ENCODE measurements around a stretch of chr1.

- RRBS, 2 experiments: no CpG with 5 or more reads among the region's 6 CpGs
CAGE:
- cytosol, long polyA minus RNA: no peak
- cytosol, long polyA plus RNA: no peak
- long polyA plus RNA: no peak
- nucleus, long polyA minus RNA: no peak
- nucleus, long polyA plus RNA: no peak
These were observed 25.2 kb upstream of the IKBKE start for GRCh38 chr1:206444967-206445605.

DNA sequence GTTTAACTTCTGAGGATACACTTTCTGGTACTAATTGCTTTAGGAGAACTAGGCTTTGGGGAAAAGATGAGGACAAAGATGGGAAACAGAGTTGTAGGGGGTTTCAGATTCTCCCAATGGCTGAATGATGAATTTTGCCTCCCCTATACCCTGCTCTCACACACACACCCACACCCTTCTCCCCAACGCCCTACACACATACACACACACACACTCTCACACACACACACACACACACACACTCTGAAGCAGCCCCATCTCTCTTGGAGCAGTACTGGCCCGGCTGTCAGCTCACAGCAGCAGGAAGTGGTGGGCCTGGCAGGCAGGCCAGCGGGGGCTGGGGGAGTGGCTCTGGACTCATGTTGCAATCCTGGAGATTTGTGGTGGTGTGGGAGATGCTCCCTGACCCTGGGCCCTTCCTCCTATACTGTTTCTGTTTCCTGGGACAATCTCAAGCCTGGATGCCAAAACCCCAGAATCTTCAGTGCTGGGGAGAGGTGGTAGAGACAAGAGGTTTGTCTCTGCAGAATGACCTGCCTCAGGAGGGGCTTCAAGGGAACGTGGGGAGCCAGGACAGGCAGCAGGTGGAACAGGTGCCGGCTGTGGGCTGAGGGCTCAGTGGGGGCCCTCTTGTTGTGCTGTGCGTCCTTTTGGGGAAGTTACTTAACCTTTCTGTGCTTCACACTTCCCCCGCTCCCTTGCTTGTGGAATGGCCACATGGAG, 2.3 kb downstream of the IKBKE start:
- RRBS, 2 experiments: no CpG with 5 or more reads among the region's 7 CpGs
CAGE:
- cytosol, long polyA minus RNA: no peak
- cytosol, long polyA plus RNA: no peak
- long polyA plus RNA: no peak
- nucleus, long polyA minus RNA: no peak
- nucleus, long polyA plus RNA: no peak

DNA sequence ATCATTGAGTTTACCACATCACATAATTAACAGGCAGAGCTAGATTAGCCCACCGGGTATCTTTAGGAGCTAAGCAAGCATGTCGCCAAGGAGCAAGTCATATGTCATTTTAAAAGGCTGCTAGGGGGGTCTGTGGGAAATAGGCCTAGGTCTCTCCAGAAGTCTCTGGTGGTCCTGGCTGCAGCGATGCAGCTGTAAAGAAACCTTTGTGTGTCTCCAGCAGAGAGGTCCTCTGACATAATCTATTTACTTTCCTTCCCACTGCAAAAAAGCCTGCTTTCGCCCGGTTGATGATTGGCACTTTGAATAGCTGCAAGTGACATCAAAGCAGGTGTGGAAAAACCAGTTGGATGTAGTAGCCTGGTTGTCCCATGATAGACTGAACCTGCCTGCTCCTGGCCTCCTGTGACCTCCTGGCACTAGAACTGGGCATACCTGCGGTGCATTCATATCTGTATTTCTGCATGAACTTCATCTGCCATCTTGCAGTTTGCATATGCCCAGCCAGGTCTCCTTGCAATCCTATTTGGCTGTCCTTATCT, 13.8 kb downstream of the RASSF5 start:
- RRBS, 2 experiments: no CpG with 5 or more reads among the region's 6 CpGs
CAGE:
- cytosol, long polyA minus RNA: no peak
- cytosol, long polyA plus RNA: no peak
- long polyA plus RNA: no peak
- nucleus, long polyA minus RNA: no peak
- nucleus, long polyA plus RNA: no peak

DNA sequence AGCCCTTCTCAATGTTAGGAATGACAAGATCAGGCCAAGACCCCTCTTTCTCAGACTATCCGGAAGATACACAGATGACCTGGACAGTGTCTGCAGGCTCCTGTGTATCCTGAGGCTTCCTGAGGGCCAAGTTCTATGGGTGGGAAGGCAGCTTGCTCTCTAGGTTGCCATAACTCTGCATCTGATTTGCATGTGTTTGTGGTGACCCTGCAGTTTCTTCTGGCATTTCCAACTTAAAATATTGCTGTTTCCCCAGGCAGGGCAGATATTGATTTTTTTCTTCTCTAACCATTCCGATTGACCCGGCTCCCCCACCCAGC, 49.1 kb downstream of the RASSF5 start:
- RRBS, 2 experiments: no CpG with 5 or more reads among the region's 3 CpGs
CAGE:
- cytosol, long polyA minus RNA: no peak
- cytosol, long polyA plus RNA: no peak
- long polyA plus RNA: no peak
- nucleus, long polyA minus RNA: no peak
- nucleus, long polyA plus RNA: no peak

DNA sequence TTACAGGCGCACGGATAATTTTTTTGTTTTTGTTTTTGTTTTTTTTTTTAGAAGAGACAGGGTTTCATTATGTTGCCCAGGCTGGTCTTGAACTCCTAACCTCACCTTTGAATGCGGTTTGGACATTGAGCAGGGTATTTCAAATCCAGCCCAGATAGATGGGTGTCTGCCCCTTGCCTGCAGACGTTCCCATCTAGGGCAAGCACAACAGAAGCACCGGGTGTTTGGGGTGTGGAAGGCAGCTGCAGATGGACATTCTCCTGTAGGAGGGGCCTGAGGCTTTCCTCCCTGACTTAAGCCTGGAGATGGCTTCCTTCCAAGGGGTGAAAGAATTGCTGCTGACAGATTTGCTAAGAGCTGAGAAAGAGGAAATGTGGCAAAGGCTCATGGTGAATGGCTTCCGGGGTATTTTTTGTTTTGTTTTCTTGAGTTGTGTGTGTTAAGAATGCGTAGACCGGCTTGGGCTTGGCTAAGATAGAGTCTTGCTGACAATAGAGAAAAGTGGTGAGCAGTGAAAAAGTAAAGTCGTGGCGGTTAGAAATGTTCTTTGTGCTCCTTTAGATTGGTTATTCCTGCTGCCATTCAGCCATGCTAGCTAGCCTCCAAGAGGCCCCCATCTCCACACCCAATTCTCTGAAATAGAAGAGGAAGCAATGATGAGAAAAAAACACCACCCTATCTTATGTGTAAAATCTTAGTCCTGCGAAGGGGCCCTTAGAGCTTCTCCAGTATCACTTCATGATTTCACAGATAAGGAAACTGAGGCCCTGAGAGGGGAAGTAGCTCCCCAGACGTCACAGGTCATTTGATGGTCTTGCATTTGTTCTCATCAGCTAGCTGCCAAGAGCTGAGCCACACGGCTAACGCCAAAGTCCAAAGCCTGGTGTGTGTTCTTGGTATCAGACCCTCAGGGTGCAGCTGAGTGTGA, 37.0 kb downstream of the EIF2D start:
- RRBS, 2 experiments: no CpG with 5 or more reads among the region's 14 CpGs
CAGE:
- cytosol, long polyA minus RNA: no peak
- cytosol, long polyA plus RNA: no peak
- long polyA plus RNA: no peak
- nucleus, long polyA minus RNA: no peak
- nucleus, long polyA plus RNA: no peak

DNA sequence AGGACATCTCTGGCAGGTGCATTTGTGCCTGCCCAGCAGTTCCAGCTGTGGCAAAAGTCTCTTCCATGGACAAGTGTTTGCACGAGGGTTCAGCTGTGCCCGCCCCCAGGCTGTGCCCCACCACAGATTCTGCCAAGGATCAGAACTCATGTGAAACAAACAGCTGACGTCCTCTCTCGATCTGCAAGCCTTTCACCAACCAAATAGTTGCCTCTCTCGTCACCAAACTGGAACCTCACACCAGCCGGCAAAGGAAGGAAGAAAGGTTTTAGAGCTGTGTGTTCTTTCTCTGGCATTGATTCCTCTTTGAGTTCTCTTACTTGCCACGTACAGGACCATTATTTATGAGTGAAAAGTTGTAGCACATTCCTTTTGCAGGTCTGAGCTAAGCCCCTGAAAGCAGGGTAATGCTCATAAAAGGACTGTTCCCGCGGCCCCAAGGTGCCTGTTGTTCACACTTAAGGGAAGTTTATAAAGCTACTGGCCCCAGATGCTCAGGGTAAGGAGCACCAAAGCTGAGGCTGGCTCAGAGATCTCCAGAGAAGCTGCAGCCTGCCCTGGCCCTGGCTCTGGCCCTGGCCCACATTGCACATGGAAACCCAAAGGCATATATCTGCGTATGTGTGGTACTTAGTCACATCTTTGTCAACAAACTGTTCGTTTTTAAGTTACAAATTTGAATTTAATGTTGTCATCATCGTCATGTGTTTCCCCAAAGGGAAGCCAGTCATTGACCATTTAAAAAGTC, 25.0 kb downstream of the EIF2D start:
- RRBS, 2 experiments: no CpG with 5 or more reads among the region's 12 CpGs
CAGE:
- cytosol, long polyA minus RNA: no peak
- cytosol, long polyA plus RNA: no peak
- long polyA plus RNA: no peak
- nucleus, long polyA minus RNA: no peak
- nucleus, long polyA plus RNA: no peak

DNA sequence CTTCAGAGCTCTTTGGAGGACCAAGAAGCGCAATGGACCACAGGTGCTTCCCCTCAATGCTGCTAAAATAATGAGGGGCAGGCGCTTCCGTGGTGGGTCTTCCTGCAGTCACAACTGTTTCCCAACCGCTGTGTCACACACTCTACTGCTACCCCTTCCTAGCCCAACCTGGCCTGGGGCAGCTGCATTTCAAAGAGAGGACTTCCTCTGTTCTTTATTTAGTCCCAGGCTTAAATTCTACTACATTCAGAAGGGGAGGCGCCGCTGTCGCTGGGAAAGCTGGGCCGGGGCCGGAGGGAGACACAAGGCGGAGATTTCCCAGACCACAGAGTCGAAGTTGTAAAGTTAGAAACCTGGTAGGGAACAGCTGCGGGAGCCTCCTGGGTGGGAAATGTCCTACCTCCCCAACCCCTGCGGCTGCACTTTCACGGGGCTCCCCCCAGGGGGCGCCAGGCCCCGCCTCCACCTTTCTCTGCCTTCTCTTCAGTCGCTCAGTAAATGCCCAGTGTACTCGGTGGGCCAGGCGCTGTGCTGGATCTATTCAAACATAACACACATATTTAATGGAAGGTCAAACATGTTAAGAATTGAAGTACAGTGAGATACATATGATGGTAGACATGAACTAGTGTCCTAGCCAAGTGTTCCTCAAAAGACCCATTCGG, 23.0 kb downstream of the DYRK3 start:
- RRBS, 2 experiments: no CpG with 5 or more reads among the region's 20 CpGs
CAGE:
- cytosol, long polyA minus RNA: no peak
- cytosol, long polyA plus RNA: no peak
- long polyA plus RNA: no peak
- nucleus, long polyA minus RNA: no peak
- nucleus, long polyA plus RNA: no peak

GRCh38 chr1:206682128-206682471, 2.6 kb upstream of the MAPKAPK2 start:
- RRBS, 2 experiments: no CpG with 5 or more reads among the region's 3 CpGs
CAGE:
- cytosol, long polyA minus RNA: no peak
- cytosol, long polyA plus RNA: no peak
- long polyA plus RNA: no peak
- nucleus, long polyA minus RNA: no peak
- nucleus, long polyA plus RNA: no peak

- RRBS, 2 experiments: no CpG with 5 or more reads among the region's 6 CpGs
CAGE:
- cytosol, long polyA minus RNA: no peak
- cytosol, long polyA plus RNA: no peak
- long polyA plus RNA: no peak
- nucleus, long polyA minus RNA: no peak
- nucleus, long polyA plus RNA: no peak
These were observed 3.1 kb downstream of the MAPKAPK2 start for GRCh38 chr1:206687471-206688576.

GRCh38 chr1:206689788-206690393, 5.2 kb downstream of the MAPKAPK2 start:
- RRBS, 2 experiments: no CpG with 5 or more reads among the region's 4 CpGs
CAGE:
- cytosol, long polyA minus RNA: no peak
- cytosol, long polyA plus RNA: no peak
- long polyA plus RNA: no peak
- nucleus, long polyA minus RNA: no peak
- nucleus, long polyA plus RNA: no peak

DNA sequence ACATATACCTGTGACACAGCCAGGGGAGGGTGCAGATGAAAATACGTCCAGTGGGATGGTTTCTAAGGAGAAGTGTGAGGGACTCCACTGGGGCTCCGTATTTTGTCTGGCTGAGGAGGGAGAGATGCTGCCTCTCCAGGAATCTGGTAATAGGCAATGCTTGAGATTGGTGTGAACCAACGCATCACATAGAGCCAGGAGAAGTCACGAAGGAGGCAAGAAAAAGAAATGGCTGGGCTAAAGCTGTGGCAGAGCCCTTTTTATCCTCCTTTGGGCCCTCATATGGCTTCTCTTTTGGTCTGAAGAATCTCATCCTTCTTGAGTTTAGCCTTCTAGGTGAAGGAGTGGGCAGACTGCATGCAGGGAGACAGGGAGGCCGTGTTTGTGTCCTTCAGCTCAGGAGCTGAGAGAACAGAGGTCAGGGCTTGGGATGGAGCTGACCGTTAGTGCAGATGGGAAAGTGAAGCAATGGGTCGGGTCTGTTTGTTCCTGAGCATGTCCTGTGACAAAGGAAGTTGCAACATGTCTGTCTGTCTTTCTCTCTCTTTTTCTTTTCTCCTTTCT, 14.8 kb downstream of the MAPKAPK2 start:
- RRBS, 2 experiments: no CpG with 5 or more reads among the region's 7 CpGs
CAGE:
- cytosol, long polyA minus RNA: no peak
- cytosol, long polyA plus RNA: no peak
- long polyA plus RNA: no peak
- nucleus, long polyA minus RNA: no peak
- nucleus, long polyA plus RNA: no peak

- RRBS, 2 experiments: no CpG with 5 or more reads among the region's 5 CpGs
CAGE:
- cytosol, long polyA minus RNA: no peak
- cytosol, long polyA plus RNA: no peak
- long polyA plus RNA: no peak
- nucleus, long polyA minus RNA: no peak
- nucleus, long polyA plus RNA: no peak
These were observed 15.9 kb downstream of the MAPKAPK2 start for GRCh38 chr1:206700229-206701452.

DNA sequence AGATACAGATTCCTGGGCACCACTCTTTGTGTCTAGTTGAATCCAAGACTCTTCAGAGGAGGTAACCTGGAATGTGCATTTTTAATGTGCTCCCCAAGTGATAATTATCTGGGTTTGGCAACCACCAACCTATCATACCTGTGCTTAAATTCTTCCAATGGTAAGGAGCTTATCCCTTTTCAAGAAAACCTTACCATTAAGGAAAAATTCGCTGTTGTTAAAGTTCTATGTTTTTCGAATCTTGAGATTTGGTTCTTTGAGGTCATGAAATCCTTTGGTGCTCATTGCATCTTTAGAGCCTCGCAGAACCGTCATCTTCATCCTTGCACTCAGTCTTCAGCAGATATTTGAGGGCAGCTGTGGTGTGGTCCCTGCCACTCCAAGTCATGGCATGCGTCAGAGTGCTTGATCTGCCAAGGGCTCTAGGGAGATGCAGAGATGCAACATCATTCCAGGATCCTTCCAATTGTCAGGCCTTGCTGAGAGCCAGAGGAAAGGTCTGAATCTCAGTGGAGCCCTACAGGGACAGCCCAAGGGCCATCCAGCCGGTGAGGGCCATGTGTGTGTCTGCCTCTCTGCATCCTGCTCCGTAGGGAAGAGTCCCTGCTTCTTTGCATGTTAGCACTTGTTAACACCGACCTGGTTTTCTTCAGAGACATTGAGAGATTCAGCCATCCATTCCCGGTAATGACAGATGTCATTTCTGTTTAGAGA, 17.4 kb downstream of the MAPKAPK2 start:
- RRBS, 2 experiments: no CpG with 5 or more reads among the region's 9 CpGs
CAGE:
- cytosol, long polyA minus RNA: no peak
- cytosol, long polyA plus RNA: no peak
- long polyA plus RNA: no peak
- nucleus, long polyA minus RNA: no peak
- nucleus, long polyA plus RNA: no peak

DNA sequence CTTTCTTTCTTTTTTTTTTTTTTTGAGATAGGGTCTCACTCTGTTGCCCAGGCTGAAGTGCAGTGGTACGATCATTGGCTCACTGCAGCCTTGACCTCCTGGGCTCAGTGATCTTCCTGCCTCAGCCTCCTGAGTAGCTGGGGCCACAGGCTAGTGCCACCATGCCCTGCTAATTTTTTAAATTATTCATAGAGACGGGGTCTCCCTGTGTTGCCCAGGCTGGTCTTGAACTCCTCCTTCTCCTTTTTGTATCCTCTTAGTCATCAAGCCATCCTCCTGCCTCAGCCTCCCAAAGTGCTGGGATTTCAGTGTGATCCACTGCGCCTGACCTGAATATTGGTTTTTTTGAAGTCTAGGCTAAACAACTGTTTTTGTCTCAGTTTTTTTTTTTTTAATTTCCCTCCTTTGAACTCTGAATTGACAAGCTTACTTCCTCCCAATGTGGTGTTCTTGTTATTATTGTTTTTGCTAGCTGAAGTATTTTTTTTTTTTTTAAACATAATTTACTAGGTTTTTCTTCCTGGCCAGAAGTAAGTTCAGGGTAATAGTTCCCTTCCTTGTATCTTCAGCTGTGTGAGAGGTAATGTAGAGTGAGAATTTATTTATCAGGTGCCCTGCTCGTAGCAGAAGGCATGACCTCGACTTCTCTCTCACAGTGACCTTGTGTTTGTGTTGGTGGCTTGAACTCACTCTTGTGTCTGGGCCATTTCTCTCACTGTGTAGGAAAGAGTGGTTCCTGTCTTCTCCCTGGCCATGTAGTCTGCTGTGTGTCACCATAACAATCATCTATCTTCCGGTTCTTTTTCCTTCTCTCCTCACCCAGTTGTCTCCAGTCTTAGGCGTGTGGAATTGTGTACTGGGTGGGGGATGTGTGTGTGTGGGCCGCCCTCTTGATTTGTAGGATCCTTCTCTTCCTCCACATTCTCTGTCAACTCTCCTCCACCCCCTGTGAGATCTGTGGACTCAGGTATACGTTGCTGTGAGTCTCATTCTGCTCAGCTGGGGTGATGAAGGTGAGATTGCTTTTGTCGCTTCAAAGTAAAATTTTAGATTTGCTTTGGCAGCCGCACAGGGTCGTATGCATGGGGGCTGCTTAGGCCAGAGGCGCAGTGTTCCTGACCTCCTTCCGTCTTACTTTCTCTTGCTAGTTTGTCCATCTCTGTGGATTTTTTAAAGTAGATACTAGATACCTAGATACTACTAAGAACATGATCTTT, 31.3 kb downstream of the MAPKAPK2 start:
- RRBS, 2 experiments: no CpG with 5 or more reads among the region's 14 CpGs
CAGE:
- cytosol, long polyA minus RNA: no peak
- cytosol, long polyA plus RNA: no peak
- long polyA plus RNA: no peak
- nucleus, long polyA minus RNA: no peak
- nucleus, long polyA plus RNA: no peak

DNA sequence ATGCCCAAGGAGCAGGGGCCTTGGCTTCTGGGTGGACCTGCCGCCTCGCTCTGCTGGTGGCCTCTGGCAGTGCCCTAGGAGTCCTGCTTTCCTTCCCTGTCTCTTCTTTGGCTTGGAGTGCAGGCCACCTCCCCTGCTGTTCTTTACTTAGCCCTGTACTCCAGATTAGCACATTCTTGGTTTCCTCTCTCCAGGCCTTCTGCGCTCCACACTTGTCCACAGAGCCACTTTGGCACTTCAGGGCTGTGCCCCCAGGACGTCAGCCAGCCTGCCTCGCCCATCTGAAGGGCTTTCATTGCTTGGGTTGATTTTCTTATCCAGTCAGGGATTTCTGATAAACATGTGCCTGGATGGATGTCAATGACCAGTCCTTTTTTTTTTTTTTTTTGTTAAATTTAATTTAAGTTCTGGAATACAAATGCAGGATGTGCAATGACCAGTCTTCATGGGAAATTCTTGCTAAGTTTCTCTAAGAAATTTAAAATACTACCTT, 39.5 kb downstream of the MAPKAPK2 start:
- RRBS, 2 experiments: no CpG with 5 or more reads among the region's 5 CpGs
CAGE:
- cytosol, long polyA minus RNA: no peak
- cytosol, long polyA plus RNA: no peak
- long polyA plus RNA: no peak
- nucleus, long polyA minus RNA: no peak
- nucleus, long polyA plus RNA: no peak

DNA sequence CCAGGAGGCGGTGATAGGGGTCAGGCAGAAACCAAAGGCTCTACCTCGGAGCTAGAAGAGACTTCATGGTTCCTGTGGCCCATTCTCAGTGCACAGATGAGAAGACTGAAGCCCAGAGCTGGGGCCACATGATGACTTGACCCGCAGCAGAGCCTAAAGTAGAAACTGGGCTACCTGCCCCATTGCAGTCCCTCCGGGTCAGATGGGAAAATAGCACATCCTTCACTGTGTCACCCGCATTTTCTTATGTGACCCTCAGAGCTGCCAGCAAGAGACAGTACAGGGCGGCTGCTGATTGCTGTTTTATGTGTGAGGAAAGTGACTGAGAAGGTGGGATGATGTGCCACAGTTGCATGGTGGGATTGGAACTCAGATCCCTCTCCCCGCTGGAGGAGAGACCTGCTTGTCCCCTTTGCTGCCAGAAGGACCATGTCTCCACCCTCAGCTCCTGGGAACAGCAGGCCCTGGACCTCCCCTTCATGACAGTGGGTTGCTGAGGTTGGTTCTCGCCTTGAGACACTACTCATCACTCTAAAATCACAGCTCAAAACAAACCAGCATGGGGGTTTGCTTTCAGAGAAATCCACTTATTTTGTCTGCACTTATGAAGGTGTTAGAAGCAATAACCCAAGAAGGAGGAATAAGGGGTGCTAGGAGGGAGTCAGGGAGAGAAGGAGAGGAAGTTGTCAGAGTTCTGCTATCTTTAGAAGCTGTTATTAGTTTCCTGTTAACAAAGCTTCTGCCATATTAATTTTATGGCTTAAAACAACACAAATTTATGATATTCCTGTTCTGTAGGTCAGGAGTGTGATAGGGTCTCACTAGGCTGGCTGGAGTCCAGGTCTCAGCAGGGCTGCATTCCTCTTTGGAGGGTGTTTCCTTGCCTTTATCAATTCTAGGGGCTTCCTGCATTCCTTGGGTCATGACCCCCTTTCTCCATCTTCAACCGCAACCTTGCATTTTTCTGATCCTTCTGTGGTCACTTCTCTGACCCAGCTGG, 35.6 kb upstream of the IL19 start:
- RRBS, 2 experiments: no CpG with 5 or more reads among the region's 9 CpGs
CAGE:
- cytosol, long polyA minus RNA: no peak
- cytosol, long polyA plus RNA: no peak
- long polyA plus RNA: no peak
- nucleus, long polyA minus RNA: no peak
- nucleus, long polyA plus RNA: no peak

DNA sequence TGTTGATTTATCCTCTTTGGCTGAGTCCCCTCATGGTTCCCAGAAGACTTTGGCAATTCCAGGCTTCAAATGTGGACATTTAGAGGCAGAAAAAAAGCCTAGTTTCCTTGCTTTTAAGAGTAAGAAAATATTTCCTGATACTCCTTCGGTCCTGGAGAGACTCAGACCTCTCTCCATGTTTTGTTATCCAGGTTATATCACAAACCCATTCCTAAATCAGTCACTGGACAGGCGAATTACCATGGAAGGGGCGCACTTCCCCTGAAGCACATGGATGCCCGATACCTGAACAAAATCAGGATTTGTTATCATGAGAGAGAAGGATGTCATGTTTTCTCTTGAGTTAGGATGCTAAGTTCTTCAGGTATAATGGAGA, 20.3 kb upstream of the IL19 start:
- RRBS, 2 experiments: no CpG with 5 or more reads among the region's 4 CpGs
CAGE:
- cytosol, long polyA minus RNA: no peak
- cytosol, long polyA plus RNA: no peak
- long polyA plus RNA: no peak
- nucleus, long polyA minus RNA: no peak
- nucleus, long polyA plus RNA: no peak

GRCh38 chr1:206803098-206803642, 30.9 kb upstream of the IL10 start:
- RRBS, 2 experiments: no CpG with 5 or more reads among the region's 8 CpGs
CAGE:
- cytosol, long polyA minus RNA: no peak
- cytosol, long polyA plus RNA: no peak
- long polyA plus RNA: no peak
- nucleus, long polyA minus RNA: no peak
- nucleus, long polyA plus RNA: no peak

DNA sequence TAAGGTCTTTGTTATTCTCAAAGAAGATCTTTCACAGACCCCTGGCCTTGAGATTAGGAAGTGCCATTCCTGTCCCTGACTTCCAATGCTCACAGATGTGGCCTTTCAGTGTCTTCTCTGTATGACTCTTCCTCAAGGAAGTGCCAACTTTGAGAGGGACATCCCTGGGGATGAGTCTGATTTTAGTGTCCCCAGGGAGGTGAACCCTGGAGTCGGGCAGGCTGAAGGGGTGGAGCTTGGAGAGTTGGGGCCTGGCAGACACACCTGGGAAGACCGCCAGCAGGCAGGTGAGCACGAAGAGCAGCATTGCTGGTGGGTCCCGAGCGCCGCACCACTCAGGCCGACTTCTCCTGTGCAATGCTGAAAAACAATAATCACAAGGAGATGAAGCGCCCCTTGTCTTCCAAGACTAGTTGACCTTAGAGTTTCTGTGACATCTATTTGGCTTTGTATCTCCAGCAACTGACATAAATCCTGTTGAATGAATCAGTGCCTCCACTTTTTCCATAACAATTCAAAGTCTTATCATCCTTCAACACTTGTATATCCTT, 6.0 kb downstream of the PIGR start:
- RRBS, 2 experiments: no CpG with 5 or more reads among the region's 8 CpGs
CAGE:
- cytosol, long polyA minus RNA: no peak
- cytosol, long polyA plus RNA: no peak
- long polyA plus RNA: no peak
- nucleus, long polyA minus RNA: no peak
- nucleus, long polyA plus RNA: no peak

- RRBS, 2 experiments: no CpG with 5 or more reads among the region's 9 CpGs
CAGE:
- cytosol, long polyA minus RNA: no peak
- cytosol, long polyA plus RNA: no peak
- long polyA plus RNA: no peak
- nucleus, long polyA minus RNA: no peak
- nucleus, long polyA plus RNA: no peak
These were observed 25.2 kb downstream of the C1orf116 start for GRCh38 chr1:207007122-207007910.

Data from HepG2 (cell line).